Cardiac fibroblast (primary cell): ENCODE results near the genes UMPS and SNX4.

- RRBS, result 1% methylated on average over 10 of the region's 32 CpGs
Measured at GRCh38 chr3:124034151-124034740, 1.1 kb downstream of the KALRN start.

DNA sequence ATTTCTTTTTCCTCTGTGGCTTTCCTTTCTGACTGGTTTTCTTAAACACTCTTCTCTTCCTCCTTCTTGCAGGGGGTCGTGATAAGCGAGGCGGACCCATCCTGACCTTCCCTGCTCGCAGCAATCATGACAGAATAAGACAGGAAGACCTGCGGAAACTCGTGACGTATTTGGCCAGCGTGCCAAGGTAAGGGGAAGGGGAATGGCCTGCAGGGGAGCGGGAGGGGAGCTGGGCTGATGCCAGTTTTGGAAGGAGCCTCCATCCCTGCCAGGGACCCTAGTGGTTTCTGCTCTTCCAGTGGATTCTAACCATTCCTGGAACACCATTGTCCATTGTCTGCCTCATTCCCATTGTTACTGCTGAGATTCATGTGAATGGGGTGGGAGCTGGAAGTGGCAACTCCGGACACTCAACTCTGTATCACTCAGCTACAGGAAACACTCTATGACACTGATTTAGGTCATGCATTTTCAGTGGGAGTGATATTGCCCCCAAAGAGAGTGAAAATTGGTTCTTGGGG lies 201.6 kb downstream of the KALRN start:
- RRBS, result no CpG with 5 or more reads among the region's 10 CpGs

DNA sequence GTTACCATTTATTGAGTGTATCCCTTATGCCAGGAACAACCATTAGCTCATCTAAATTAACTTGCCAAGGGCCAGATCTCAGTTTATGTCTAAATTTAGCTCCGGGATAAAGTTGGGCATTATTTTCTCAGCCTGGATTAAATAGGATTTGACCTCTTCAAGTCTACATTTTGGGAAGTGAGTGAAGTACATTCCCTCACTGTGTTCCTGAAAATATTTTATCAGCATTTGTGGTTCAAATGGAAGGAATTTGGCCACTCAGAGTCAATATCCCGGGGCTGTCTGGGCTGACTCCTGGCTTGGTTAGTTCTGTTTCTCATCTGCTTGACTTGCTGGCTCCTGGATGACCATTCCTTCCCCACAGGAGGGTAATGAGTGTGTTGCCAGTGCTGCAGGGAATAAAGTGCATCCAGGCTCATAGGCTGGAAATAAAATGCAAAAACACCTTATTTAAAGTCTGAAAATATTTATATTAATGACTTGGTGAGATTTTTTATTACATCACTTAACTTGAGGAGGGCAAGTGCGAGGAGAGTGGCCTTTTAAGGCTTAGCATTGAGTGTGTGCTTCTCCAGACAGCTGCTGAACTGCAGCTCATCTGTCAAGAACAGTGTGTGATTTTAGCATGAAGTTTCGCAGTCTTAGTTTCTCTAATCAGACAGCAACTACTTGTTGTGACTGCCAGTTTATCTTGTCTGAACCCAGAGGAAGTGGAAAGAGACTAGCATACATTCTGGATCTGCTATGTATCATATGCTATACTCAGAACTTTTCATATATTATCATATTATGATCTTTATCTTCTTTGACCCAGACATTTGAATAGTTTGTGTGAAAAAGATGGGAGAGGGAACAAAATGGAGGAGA lies 250.3 kb downstream of the KALRN start:
- RRBS, result no CpG with 5 or more reads among the region's 4 CpGs

DNA sequence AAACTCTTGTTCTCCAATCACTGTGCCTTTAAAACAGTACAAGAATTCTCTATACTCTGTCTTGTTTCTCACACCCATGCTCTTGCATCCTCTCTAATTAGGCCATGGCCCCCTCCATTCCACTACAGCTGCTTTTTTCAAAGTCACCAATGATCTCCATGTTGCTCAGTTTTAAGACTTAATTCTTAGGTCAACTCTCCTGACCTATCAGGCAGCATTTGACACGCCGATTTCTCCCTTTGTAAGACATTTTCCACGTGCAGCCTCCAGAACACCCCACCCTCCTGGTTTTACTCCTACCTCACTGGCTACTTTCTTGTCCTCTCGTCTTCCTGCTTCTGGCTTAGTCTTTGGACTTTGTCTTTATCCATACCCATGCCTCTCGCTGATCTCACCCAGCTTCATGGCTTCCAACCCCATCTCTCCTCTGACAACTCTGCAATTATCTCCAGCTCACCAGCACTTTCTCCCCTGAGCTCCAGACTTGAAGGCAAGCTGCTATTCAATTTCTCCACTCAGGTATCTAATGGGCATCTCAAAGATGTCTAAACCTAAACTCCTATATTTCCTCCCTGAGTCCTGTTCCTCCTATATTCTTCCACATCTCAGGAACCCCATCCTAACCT lies 99.3 kb upstream of the UMPS start:
- RRBS, result no CpG with 5 or more reads among the region's 5 CpGs

GRCh38 chr3:124636758-124637428 lies 93.4 kb upstream of the UMPS start:
- RRBS, result no CpG with 5 or more reads among the region's 7 CpGs

GRCh38 chr3:124730049-124730632 lies at the start of gene UMPS:
Gene UMPS (plus strand): TSS chr3:124730452.
- RRBS, result 1% methylated on average over 10 of the region's 35 CpGs

DNA sequence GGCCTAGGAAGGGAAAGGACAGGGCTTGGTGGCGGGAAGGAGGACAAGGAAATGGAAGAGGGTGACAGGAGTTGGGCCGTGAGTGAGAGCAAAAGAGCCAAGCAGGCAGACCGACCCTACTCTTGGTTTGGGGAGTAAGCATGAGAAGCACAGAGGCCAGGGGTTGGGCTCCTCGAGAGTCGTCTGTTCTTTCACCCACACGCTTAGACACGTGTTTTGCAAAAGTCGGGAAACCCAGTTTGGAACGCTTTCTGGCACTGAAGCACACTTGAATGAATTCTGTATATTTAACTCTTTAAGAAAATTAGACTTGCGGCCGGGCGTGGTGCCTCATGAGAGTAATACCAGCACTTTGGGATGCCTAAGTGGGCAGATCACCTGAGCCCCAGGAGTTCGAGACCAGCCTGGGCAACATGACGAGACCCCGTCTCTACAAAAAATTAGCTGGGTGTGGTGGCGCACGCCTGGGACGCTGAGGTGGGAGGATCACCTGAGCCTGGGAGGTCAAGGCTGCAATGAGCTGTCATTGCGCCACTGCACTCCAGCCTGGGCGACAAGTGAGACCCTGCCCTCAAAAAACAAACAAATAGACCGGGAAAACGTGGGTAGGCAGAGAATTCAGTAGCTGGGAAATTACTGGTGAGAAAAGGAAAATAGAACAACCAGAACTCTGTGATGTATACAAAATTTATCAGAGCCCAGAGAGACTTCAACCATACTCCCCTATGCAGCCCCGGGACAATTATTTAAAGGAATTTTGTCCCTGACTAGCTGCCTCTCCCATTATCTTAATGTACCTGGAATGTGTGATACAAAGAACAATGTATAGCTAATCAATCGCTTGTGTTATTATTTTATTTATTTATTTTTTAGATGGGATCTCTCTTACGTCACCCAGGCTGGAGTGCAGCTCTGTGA lies 640 bp downstream of the UMPS start:
- RRBS, result no CpG with 5 or more reads among the region's 25 CpGs

GRCh38 chr3:124812644-124813268 lies 74.4 kb downstream of the ITGB5 start:
- RRBS, result 2% methylated on average over 4 of the region's 10 CpGs

DNA sequence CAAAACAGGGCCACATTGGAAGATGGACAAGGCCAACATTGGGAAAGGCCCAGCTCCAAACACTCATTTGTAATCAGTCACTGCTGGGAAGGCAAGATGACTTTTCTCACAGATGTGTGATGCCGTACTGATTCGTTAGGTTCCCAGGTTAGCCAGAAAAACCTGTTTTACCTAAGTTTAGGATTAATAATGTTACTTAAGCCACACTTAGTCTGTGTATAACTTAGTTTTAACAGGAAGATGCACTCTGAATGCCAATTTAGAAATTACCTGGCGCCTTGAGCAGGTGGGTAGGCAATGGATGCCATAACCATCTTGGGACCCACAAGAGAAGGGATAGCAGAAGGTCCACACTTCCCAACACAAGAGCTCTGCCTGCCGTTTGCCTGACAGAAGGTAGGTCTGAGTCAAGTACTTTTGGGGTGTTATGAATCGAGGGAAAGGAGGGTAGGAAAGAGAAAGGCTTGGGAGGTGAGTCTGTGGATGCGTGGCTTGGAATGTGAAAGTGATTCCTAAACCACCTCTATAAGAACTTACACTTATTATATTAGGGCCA lies 70.8 kb downstream of the ITGB5 start:
- RRBS, result no CpG with 5 or more reads among the region's 6 CpGs

DNA sequence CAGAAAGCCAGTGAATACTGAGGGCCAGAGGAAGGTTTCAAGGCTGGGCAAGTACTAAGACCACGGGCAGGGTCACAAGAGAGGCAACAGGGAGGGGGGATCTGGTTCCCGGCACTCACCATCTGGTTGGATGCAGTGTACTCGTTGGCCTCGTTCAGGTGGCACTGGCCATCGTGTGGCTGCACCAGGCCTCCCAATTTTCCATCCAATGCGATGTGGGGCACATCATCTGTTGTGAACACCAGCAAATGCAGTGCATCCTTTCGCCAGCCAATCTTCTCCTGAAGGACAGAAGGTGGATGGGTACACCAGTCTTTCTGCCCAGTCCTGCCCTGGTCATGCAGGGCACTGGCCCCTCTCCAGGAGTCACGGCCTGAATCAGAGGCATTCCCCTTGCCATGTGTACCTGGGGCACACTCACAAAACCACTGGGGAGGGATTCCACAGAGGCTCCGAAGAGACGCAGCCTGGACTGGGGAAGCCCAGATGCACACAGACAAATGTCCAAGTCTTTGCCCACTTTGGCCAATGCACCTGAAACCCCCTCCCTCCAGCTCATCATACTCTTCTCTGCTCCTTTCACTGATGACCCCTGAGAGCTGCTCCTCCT lies 65.9 kb downstream of the ITGB5 start:
- RRBS, result no CpG with 5 or more reads among the region's 10 CpGs

DNA sequence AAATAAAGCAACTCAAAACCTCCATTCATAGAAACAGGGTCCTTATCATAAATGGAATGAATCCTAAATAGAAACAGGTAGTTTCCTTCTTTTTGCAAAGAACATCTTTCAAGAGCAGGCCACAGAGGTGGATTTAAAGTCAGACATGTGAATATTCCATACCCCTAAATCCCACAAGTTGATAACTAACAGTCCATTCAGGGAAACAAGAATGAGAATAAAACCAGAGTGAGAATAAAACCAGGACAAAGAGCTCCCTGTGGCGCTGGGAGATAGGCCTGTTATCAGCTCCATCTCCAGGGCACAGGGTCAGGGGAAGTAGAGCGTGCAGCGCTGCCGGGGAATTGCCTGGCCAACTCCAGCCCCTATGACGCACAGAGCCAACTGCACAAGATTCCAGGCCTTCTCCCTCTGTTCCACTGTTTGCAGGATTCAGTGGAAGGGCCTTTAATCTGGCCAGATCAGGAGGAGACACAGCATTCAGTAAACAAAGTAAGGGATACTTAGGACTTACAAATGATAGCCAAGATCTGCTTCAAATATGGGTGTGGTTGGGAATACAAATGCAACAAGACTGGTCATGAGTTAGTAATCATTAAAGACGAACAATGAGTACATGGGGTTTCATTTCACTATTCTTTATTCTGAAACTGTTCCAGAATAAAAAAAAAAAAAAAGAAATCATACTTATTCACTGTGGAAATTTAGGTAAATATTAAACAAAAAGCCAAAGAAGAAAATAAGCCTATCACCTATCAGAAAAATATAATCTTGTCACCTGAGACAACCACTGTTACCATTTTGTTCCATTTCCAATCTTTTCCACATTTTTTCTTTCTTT lies 49.4 kb downstream of the ITGB5 start:
- RRBS, result no CpG with 5 or more reads among the region's 6 CpGs

DNA sequence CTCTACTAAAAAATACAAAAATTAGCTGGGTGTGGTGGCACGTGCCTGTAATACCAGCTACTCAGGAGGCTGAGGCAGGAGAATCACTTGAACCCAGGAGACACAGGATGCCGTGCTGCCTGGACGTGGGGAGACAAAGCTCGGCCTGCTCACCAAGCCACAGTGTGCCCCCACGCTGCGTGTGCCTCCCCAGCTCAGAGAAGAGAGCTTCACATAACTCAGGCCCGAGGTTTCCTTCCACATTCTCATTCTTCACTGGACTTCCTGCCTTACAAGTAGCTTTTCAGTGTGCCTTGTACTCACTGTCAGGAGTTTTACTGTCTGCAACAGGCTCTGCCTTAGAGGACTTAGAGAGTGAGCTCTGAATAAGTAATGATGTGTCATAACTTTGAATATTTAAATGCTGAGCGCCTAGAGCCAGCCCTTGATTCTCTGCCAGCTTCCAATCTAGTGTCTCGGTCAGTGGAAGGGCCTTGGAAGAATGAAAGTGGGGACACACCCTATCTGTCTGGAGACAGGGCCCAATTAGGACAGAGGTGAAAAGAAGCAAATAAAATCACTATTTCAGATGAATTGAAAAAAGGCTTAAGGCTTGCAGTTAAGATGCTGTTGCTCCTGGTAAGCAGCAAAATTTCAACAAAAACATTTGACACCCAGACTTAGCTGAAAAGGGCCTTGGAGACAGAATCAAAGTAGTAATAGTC lies 41.7 kb downstream of the ITGB5 start:
- RRBS, result no CpG with 5 or more reads among the region's 9 CpGs

DNA sequence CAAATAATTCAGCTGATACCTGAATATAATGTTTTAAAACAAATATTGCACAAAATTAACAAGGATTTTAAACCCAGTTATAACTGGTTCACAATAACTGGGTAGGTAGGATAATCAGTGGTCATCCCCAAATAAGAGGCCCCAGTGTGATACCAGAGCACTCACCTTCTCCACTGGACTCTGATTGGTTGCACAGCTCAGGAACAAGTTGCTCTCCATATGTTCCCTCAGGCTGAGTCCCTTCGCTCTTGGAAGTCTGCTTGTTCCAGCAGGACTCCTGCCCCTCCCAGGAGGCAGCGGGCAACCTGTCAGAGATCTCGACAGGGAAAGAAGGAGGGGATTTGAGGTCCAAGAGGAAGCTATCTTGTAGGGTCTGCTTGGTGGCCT lies 51.5 kb upstream of the HEG1 start:
- RRBS, result no CpG with 5 or more reads among the region's 3 CpGs

- RRBS, result no CpG with 5 or more reads among the region's 26 CpGs
Measured at GRCh38 chr3:125120280-125121241, 64.8 kb upstream of the HEG1 start.

DNA sequence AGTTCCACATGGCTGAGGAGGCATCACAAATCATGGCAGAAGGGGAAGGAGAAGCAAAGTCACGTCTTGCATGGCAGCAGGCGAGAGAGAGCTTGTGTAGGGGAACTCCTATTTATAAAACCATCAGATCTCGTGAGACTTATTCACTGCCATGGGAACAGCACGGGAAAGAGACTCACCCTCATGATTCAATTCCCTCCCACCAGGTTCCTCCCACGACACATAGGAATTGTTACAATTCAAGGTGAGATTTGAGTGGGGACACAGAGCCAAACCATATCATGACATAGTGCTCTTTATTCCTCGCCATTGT lies 67.7 kb upstream of the HEG1 start:
- RRBS, result no CpG with 5 or more reads among the region's 6 CpGs

- RRBS, result no CpG with 5 or more reads among the region's 3 CpGs
Measured at GRCh38 chr3:125271829-125272438, 59.4 kb upstream of the SLC12A8 start.

DNA sequence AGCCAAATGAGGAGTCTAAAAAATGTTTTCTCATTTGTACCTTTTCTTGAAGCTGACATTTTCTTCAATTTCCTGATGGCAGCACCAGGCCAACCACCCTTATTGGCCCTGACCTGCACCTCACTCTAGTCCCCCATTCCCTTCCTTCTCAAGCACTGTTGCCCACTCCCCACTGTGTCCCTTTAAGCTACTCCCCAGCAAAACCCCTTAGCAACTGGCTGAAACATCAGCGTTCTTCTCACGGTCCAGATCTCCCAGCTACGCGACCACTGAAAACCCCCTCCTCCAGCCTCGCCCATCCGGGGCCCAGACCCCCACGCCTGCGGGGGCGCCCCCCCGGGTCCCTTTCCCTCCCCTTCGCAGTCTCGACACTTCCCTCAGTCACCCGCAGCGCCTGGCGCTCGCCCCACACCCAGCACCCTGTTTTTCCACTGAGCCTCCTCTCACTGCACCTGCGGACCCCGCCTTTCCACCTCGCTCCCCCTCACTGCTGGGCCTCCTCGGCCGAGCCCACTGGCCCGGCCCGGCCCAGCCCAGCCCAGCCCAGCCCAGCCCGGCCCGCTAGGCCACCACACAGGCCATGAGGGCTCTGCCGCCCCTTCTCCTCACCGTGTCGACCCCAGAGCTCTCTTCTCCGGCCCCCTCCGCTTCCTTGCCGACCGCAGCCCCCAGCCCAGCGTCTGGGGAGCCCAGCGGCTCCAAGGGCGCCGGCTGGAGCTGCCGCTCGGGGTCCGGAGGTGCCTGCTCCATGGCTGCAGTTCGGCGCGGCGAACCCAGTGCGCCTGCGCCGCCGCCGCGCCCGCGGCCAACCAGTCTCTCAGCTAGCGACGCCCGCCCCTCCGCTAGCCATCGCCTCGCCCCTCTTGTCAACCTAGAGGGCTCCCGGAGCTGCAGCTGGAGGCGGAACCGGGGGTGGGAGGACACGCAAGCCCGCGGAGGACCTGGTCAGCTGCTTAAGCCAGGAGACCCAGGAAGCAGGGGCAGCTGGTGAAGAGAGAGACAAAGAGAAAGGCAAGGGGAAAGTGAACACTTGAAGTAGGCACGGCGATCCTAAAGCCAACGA lies at the start of gene SNX4:
SNX4 (minus strand) TSS at position 780 of the 1,063 bp plus-strand sequence.
- RRBS, result 2% methylated on average over 17 of the region's 66 CpGs

DNA sequence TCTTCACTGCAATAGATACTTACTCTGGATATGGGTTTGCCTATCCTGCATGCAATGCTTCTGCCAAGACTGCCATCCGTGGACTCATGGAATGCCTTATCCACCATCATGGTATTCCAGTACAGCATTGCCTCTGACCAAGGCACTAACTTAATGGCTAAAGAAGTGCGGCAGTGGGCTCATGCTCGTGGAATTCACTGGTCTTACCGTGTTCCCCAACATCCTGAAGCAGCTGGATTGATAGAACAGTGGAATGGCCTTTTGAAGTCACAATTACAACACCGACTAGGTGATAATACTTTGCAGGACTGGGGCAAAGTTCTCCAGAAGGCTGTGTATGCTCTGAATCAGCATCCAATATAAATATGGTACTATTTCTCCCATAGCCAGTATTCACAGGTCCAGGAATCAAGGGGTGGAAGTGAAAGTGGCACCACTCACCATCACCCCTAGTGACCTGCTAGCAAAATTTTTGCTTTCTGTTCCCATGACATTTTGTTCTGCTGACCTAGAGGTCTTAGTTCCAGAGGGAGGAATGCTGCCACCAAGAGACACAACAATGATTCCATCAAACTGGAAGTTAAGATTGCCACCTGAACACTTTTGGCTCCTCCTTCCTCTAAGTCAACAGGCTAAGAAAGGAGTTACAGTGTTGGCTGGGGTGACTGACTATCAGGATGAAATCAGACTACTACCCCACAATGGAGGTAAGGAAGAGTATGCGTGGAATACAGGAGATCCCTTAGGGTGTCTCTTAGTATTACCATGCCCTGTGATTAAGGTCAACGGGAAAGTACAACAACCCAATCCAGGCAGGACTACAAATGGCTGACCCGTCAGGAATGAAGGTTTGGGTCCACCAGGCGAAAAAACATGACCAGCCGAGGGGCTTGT lies 22.4 kb upstream of the OSBPL11 start:
- RRBS, result no CpG with 5 or more reads among the region's 10 CpGs

- RRBS, result no CpG with 5 or more reads among the region's 9 CpGs
Measured at GRCh38 chr3:125644157-125644958, 49.1 kb upstream of the OSBPL11 start.

GRCh38 chr3:126026223-126026735 lies 57.3 kb downstream of the ROPN1B start:
- RRBS, result 94% methylated on average over 3 of the region's 11 CpGs